Peritoneum (tissue), 1 donor: ENCODE measurements around the genes IL10RB and TMEM50B.

DNA sequence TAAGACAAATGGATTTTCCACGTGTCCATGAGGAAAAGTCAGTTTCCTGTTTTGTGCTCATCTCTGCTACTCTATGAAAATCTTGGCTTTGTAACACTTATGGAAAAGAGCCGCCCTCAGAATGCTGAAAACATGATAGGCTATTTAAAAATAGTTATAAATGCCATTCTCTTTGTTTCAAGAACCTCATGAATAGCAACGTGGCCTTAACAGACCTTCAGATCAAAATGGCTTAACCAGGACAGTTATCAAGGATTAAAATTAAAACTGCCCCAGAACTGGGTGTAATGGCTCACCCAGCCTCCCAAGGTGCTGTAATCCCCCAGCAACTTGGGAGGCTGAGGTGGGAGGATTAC, 30.0 kb downstream of the MRAP start:
- PRO-cap = no peak

GRCh38 chr21:32377033-32377636, 15.7 kb downstream of the URB1 start:
- PRO-cap = no peak

DNA sequence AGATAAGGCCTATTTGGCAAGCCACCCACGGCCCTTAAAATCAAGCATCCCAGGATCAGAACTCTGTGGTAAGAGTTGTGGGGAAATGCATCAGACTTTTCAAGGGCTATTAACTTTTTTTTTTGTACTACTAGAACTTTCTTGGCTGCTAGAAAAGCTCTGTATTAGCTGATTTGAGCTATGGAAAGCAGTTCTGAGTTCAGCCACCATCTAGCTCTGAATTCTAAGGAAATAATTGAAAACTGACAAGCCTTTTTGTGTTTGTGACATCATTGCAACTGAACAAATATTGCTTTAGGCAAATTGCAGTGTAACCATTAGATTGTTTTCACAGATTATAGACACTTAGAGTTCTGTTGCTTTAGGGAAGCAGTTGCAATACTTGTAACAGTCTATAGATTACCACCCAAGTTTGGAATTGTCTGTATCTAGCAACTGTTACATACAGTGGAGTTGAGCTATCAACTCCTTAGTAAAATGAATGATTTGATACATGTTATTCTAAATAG, 1.7 kb downstream of the EVA1C start:
- PRO-cap = no peak

- PRO-cap = no peak
These were observed 12.2 kb downstream of the TCP10L start for GRCh38 chr21:32573092-32573560.

DNA sequence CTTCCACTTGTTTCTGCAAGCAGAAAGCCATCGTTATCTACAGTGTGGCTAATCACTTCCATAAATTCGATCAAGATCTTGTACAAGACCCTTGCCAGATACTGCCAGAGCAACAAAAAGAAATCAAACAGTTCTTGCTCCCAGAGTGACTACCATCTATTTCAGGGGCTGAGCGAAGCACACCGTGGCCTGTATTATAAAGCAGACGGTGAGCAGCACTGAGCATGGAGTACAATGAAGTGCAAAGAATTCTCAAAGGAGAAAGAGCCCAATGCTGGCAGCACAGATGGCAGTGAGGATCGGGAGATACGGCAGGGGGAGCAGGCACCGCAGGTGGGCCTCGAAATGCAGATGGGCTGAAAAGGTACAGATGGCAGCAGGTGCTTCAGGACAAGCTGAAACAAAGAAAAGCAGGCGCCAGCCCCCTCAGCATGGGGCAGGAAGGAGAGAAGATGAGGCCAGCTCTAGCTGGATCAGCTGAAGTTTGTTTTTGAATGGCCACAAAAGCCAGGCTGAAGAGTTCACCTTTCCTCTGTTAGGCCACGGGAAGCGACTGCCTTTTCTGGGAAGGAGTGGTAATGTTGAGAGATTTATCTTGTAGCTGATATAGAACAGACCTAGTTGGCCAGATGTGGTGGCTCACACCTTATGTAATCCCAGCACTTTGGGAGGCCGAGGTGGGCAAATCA, 7.8 kb downstream of the CFAP298 start:
- PRO-cap = no peak

DNA sequence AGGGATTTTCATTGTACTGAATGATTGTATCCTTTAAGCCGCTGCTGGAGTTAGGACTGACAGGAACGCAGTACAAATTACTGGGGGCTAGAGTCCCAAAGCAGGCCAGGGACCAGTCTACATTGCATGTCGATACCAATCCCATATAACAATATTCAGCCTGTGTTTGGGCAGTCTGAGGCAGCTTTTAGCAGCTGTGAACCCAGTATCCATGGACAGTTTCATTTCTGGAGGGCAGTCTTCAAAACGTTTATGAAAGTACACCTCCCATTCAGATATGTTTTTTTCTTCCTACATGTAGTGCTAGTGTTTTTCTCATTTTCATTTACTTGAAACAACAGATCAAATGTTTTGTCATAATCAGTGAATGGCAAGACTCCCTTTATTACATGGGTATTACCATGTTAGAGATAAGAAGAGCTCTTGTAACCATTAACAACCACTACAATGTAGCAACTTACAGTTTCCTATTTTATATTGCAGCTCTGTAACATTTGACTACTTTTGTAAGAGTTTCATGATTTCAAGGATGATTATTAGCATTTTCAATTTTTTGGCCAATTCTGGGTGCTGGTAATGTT, 4.0 kb upstream of the SYNJ1 start:
- PRO-cap = no peak

- PRO-cap = no peak
These were observed 721 bp downstream of the PAXBP1 start for GRCh38 chr21:32770816-32771251.

- PRO-cap = bidirectional peak, plus-strand start at chr21:33266409, minus-strand start at chr21:33266261
These were observed at the start of gene IL10RB for GRCh38 chr21:33265601-33266516. Gene IL10RB, plus strand, starts transcription at chr21:33266367.

DNA sequence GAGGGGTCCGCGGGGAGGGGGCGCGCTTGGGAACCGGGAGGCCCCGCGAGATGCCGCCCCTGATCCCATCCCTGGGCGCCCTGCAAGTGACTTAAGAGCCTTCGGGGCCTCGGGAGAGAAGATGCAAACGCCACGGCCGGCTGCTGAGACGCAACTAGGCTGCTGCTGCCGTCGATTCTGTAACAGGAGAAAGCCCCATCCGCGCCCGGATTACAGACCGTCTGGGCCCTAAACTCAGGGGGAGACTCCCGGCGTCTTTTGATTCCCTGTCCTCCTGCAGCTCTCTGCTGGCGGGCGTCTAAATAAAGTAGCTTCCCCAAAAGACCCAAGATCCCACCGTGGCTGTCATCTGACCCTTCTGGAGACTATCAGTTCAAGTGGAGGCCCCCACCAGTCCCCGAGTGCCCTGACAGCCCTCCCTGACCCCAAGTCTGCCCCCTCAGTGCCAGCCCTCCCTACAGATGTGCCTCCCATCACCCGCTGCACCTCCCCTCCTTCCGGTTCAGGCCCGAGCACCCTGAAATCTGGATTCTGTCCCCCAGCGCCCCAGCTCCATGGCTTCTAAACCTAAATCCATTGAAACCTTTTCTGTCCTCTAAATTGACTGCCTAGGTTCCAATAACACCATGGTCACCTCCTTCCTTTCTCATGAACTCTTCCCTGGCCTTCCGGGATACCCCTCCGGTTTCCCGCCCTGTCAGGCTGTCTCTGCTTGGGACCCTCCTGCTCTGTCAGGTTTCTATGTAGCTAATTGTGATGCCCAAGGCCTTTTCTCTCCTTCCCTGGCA, 544 bp downstream of the IL10RB start:
- PRO-cap = no peak

- PRO-cap = no peak
These were observed 1.7 kb upstream of the IFNGR2 start for GRCh38 chr21:33401520-33401979.

DNA sequence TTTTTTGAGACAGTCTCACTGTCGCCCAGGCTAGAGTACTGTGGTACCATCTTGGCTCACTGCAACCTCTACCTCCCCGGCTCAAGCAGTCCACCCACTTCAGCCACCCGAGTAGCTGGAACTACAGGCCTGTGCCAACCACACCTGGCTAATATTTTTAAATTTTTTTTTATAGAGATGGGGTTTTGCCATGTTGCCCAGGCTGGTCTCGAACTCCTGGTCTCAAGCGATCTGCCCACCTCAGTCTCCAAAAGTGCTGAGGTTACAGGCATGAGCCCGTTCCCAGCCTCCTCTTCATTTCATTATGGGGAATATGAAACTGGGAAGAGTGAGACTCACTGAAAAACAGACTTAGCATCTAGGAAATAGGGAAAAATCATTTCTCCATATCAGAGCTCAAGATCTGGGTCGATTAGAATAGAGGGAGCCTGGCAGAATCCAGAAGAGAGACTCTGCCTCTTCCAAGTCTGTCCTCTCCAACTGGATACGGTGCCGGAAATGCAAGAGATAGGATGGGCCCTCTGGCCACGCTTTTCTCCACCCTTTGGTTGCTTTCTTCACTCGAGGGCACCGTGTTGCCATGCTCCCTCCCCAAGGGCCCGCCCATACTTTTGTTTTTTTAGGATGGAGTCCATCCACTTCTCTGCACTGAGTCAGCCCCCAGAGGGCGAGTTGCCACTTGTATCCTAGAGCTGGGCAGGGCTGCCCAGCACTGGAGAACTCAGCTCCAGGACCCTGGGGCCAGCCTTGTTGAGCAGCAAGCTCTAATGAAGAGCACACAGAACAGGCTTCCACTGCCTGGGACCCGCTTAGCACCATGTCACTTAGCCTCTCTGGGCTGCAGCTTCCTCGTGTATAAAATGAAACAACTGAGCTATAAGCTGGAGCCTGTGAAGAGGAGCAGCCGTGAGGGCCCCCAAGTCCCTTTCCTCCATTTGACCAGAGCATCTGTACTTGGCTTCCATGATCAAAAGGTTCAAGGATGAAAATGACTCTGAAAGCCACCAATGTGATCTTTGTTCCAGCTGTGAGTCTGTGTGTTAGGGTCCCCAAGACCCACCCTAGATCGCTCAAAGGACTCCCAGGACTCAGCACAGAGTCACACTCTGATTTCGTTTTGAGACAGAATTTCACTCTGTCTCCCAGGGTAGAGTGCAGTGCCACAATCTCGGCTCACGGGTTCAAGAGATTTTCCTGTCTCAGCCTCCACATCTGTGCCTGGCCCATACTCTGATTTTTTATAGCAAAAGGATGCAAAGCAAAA, 25.5 kb downstream of the IFNGR2 start:
- PRO-cap = no peak

DNA sequence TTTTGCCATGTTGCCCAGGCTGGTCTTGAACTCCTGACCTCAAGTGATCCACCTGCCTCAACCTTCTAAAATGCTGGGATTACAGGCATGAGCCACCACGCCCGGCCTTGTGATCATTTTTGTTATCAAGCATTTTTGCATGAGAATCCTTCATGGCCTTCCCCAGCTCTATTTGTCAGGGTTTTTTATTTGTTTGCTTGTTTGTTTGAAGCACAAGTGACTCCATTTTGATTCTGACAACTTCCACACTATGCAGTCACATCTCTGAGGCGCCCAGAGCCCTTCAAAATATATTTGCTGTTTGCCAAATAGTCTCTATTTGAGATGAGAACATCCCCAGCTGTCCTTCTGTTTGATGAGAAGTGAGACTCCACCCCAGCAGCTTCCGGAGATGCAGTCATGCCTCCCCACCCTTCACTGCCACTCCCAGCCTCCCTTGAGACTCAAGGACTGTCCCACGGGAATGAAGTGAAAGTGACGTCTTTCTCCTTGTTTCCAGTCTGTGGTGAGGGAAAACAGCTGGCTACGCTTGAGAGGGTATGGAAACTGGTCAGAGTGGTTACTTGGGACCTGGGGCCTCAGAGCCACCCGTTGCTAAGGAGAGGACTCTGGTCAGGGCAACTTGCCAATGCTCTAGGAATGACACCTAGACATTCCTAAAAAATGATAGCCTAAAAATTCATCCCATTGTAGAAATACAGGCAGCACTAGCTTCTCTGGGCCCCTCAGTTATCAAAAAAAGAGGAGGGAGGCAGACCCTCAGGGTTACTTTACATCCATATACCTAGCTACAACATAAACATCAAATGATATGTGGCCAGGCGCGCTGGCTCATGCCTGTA, 37.7 kb downstream of the TMEM50B start:
- PRO-cap = no peak

GRCh38 chr21:33478954-33480036, at the start of gene TMEM50B:
Gene TMEM50B, minus strand, starts transcription at chr21:33479974.
- PRO-cap = no peak

- PRO-cap = no peak
These were observed 21.5 kb downstream of the SON start for GRCh38 chr21:33564162-33564844.

DNA sequence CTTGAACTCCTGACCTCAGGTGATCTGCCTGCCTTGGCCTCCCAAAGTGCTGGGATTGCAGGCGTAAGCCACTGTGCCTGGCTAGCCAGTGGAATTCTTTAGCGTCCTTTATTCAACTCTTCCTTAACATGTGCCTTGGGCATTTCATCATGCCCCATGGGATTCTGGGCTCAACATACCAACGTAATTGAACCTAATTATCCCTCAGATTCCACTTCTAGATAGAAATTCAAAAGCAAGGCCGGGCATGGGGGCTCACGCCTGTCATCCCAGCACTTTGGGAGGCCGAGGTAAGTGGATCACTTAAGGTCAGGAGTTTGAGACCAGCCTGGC, 15.4 kb downstream of the CRYZL1 start:
- PRO-cap = no peak

- PRO-cap = no peak
These were observed 1.1 kb downstream of the ITSN1 start for GRCh38 chr21:33643095-33644142.

DNA sequence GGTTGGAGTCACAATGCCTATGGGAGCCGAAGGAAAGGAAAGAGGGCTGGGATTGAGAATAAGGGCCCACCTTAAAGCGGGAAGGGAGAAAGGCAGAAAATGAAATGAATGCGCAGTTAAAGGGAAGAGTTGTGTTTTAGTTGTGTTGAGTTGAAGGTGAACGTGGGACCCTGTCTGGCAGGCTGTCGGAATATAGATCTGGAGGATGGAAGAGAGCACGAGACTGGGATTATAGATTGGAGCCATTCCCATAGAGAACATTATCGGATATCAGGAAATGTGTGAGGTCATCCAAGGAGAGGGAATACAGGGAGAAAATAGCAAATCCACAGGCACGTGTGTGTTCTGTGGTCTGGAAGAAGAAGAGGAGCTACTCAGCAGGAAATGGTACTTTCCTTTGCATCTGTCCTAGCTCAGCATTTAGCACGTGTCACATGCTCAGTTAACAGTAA, 100.7 kb downstream of the ATP5PO start:
- PRO-cap = no peak

GRCh38 chr21:33903810-33904502, 11.6 kb downstream of the ATP5PO start:
- PRO-cap = no peak

DNA sequence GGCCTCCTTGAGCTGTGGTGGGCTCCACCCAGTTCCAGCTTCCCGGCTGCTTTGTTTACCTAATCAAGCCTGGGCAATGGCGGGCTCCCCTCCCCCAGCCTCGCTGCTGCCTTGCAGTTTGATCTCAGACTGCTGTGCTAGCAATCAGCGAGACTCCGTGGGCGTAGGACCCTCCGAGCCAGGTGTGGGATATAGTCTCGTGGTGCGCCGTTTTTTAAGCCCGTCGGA, 15.4 kb upstream of the ATP5PO start:
- PRO-cap = no peak

DNA sequence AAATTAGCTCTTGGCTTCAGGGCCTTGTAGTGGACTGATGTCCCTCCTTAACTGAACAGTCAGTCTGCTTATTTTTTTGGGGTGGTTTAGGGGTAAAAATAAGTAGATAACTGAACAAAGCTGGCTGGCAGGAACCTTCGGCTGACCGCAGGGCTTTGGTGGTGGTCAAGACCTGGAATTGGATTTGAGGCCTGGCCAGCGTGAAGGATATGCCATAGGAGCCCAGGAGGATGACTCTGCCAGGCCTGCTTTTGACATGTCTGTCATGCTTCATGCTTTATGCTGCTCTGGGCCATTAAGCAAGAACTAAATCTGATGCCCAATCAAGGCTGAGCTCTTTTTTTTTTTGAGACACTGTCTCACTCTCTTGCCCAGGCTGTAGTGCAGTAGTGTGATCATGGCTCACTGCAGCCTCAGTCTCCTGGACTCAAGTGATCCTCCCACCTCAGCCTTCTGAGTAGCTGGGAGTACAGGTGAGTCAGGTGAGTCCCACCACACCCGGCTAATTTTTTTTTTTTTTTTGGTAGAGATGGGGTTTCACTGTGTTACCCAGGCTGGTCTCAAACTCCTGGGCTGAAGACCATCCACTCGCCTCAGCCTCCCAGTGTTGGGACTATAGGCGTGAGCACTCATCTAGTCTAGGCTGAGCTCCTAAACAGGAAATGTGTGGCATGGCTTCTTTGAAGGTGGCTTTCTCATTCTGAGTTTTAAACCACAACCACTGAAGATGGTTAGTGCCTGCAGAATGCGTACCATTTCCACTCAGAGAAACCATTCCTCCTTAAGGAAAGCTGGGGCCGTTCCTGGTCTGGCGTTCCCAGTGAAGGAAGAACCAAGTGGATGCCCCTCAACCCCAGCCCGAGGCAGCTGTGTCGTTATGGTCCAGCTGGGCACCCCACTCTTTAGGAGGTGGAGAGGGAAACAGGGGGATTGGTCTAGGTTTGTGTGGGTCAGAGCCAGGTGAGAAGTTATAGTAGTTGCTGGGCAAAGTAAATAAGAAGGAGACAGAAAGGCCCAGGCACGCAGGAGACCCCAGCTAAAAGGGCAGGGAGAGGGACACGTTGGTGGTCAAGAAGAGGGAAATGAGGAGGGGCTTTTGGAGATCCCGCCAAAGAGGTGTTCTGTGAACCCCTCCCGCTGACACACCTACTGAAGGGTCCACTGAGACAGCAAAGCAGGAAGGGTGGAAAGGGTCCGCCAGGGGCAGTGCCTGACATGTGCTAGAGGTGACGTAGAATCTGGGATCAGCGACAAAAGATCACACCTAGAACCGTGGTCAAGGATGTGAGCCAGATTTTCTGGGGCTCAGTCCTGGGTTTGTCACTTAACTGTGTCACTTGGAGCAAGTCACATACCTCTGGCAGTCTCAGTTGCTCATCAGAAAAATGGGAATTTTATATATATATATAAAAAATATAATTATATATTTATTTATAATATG, 34.3 kb upstream of the ATP5PO start:
- PRO-cap = no peak